H9 (cell line): ENCODE data around the genes RHOD and CARNS1.

- PRO-cap, result no peak
Observed at GRCh38 chr11:66717654-66718209, 11.3 kb downstream of the SPTBN2 start.

GRCh38 chr11:66723412-66724129 is 5.4 kb downstream of the SPTBN2 start:
- PRO-cap, result unidirectional peak, plus-strand start at chr11:66723841

GRCh38 chr11:66745646-66746124 is 1.1 kb downstream of the C11orf80 start:
- PRO-cap, result no peak

- PRO-cap, result bidirectional peak, plus-strand start at chr11:66842989, minus-strand start at chr11:66842945
Observed at GRCh38 chr11:66842403-66843101, 689 bp upstream of the RCE1 start.

DNA sequence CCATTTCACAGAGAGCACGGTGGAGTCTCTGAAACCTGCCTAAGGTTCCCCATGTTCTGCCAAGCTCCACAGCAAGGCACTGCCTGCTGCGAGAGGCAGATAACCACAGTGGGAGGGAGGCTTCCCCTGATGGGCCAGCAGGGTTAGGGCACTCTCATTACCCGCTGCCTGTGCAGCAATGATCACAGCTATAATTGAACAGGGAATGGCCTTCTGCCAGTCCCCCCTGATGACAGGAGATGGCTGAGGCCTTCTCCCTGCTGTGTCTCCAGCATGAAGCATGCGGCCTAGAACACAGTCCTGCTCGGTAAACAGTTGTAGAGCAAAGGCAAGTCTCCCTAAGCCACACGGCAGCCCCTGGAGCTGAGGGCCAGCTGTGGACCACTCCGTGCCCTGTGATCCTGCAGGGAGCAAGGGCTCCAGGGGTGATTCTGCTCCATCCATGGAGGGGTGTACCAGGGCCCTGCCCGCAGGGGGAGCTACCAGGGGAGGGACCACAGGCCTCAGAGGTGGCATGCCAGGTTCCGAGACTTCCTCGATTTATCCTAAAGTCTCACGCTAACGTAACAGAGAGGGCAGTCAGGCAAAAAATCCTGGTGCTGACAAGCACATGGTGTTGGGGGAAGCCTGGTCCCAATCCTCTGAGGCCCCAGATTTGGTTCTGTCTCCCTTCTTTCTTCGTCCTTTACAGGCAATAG is 42.8 kb downstream of the PC start:
- PRO-cap, result no peak

- PRO-cap, result no peak
Observed at GRCh38 chr11:66976033-66976712, 1.1 kb downstream of the C11orf86 start.

- PRO-cap, result bidirectional peak, plus-strand start at chr11:67056847, minus-strand start at chr11:67056772
Observed at GRCh38 chr11:67056660-67056950, at the start of gene RHOD. TSS of gene RHOD (plus strand) at chr11:67056847.

- PRO-cap, result no peak
Observed at GRCh38 chr11:67128405-67129255, 9.6 kb downstream of the KDM2A start.

DNA sequence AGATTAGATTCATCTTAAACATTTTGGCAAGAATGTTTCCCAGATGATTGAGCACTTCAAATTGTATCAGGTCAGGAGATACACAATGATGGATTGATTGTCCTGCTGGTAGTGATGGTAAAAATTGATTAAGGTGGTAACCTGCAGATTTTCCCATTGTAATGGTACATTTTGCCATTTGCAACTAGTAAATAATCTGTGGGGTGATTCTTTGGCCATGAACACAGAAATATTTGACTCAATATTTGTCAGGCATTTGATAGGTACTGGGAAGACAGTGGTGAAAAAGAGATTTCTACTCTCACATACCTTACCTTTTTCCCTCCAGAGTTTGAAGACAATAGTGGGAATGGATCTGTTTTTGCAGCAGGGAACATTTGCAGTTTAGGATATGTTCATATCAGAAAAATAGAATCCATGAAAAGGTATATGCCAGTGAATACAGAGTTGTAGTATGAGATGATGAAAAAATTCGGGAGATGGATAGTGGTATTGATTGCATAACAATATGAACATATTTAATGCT is 40.5 kb downstream of the KDM2A start:
- PRO-cap, result no peak

- PRO-cap, result unidirectional peak, plus-strand start at chr11:67239660; bidirectional peak, plus-strand start at chr11:67240014, minus-strand start at chr11:67239783
Observed at GRCh38 chr11:67239592-67239900, 26.7 kb upstream of the GRK2 start.

DNA sequence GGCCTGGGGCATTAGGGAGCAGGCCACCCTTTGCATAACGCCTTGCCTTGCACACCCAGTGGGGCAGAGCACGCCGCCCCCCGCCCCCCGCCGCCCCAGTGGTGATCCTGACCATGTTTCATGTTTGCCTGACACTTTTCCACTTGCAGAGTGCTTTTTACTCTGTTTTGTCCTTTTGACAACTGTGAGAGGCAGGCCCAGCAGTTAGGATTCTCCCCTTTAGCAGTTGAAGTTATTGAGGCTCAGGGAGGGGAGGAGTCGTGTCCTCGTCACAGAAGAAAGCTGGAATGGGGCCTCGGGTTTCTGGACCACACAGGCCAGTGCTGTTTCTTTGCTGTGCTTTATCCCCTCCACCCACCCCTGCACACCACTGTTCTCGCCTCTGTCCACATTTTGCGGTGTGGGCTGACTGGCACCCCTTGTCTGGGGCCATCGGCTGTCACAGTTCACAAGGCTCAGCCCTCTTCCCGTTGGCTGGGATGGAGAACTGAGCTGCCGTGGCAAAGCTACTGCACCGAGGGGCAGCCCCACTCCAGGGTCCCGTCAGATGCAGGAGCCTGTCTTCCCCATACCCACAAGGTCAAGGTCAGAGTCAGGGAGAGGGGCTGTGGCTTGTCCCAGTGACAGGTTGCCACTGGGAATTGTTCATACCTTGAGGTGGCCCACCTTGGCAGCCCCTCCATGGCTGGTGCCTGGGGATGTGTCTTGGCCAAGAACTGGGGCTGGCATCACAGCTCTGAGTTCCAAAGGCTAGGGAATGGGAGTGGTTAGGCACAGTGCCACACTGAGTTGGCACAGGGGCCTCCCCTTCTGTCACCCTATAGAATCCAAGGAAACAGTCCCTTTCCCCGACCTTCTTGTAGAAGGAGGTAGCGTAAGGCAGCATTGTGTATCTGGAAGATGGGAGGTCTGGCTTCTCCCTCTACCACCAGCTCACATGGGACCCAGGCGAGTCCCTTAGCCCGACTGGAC is 3.1 kb downstream of the GRK2 start:
- PRO-cap, result no peak

GRCh38 chr11:67303662-67304450 is 526 bp downstream of the SSH3 start:
- PRO-cap, result bidirectional peak, plus-strand start at chr11:67304182, minus-strand start at chr11:67304018

- PRO-cap, result bidirectional peak, plus-strand start at chr11:67373205, minus-strand start at chr11:67373124; bidirectional peak, plus-strand start at chr11:67373531, minus-strand start at chr11:67373348
Observed at GRCh38 chr11:67372816-67373388, 496 bp downstream of the CLCF1 start.

GRCh38 chr11:67404537-67405169 is 770 bp downstream of the TBC1D10C start:
- PRO-cap, result no peak

GRCh38 chr11:67409635-67410540 is 5.6 kb upstream of the CARNS1 start:
- PRO-cap, result bidirectional peak, plus-strand start at chr11:67410299, minus-strand start at chr11:67410110

DNA sequence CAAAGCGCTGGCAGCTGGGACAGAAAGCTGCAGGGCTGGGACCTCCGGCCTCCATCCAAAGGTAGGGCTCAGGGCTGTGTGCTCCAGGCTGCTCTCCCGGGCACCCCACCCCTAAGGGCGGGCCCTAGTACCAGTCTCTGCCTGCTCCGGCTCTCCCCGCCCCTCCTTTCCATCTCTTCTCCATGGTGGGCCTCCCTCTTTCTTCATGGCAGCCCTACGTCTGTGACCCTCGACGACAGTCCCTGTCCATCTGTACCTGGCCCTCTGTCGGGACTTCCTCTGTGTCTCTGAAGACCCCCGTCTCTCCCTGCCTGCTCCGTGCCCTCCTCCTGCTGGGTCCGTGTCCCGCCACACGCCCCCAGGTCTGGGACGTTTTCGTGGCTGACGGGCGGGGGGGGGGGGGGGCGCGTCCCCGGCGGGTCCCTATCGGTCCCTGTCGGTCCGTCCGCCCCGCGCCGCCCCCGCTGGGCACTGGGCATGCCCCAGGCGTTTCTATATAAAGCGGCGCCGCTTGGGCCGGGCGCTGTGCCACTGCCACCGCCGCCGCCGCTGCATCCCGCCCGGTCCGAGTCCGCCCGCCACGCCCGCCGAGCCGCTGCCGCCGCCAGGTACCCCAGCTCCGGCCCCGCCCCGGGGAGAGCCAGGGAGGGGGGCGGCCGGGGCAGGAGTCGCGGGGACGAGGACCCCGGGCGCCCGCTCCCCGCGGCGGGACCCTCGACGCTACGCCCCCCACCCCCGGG is at the start of gene CARNS1:
CARNS1 (plus strand) TSS at position 523 of the 740 bp plus-strand sequence.
- PRO-cap, result bidirectional peak, plus-strand start at position 523 of the sequence, minus-strand start at position 586 of the sequence

- PRO-cap, result bidirectional peak, plus-strand start at chr11:67436578, minus-strand start at chr11:67436552
Observed at GRCh38 chr11:67436384-67436920, 1.0 kb downstream of the PTPRCAP start.

DNA sequence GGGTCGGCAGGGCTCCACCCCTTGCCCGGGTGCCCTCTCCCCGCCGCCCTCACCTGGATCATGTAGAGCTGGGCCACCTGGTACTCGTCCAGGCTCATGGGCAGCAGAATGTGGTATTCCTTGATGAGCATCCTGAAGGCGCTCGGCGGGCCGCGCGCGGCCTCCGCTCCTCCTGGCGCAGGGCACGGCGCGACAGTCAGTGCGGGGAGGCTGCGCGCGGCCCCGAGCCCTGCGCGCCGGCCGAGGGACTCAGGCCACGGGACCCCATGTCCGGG is 1.2 kb downstream of the PITPNM1 start:
- PRO-cap, result no peak

GRCh38 chr11:67558382-67559026 is 25.1 kb upstream of the GSTP1 start:
- PRO-cap, result no peak

- PRO-cap, result no peak
Observed at GRCh38 chr11:67562974-67563287, 20.7 kb upstream of the GSTP1 start.